Vein endothelial cell (primary cell): ENCODE data around the gene C4orf36.

DNA sequence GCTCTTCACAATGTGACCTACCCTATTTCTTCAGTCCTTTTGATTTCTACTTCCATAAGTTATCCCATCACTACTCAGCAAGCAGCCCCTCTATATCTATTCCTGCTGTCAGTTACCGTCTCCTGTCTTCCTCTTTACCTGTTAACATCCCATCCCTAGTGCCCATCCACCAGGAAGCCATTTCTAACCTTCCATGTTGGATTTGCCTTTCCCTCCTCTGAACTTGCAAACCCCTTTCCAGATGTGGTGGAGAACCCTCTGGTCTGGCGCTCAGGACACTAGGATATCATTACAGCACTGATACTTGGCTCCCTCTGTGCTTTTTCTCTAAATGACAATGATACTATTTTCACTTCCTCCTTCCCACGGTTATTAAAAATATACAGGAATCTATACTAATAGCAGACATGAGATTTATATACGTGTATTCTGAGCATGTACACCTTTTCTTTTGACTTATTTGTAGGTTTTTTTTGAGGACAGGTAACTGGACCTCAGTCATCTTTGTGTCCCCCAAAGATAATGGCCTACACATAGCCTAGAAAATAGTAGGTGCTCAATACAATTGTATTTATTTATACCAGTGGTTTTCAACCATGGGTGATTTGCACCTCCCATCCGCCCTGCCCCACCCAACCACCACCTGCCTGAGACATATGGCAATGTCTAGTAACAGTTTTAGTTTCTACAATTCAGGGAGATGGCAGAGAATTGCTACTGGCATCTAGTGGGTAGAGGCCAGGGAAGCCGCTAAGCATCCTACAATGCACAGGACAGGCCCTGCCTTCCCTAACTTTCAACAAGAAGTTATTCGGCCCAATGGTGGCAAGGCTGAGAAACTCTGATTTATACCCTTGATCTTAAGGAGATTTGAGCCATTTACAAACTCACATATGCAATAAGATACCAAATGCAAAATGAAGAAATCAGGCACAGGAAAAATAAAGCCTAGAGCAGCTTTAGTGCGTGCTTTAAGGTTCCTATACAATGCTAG lies 60.5 kb upstream of the PLAC8 start:
- CAGE, long polyA plus RNA = no peak

GRCh38 chr4:83208453-83208822 lies 76.2 kb downstream of the COQ2 start:
- CAGE, long polyA plus RNA = no peak

GRCh38 chr4:83240497-83241077 lies 44.0 kb downstream of the COQ2 start:
- CAGE, long polyA plus RNA = no peak

- CAGE, long polyA plus RNA = no peak
Measured at GRCh38 chr4:83247652-83248360, 36.8 kb downstream of the COQ2 start.

GRCh38 chr4:83630327-83630753 lies 94.4 kb downstream of the GPAT3 start:
- CAGE, long polyA plus RNA = no peak

- CAGE, long polyA plus RNA = no peak
Measured at GRCh38 chr4:84298545-84299513, 200.3 kb downstream of the NKX6-1 start.

DNA sequence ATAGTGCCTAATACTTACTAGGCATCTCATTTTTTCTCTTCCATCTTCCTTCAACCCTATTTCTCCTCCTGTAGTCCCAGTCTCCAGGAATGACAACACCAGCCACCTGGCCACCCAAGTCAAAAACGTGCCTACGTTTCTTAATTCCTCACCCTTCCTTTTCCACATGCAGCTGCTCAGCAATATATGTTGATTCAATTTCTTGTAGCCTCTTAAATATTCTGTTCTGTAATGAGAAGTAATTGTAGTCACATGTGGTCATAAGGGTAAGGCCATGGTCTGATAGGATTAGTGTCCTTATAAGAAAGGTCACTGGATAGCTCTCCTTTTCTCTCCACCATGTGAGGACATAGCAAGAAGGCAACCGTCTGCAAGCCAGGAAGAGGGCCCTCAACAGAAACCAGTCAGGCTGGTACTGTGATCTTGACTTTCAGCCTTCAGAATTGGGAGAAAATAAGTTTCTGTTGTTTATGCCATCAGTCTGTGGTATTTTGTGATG lies 10.2 kb upstream of the CDS1 start:
- CAGE, long polyA plus RNA = no peak

DNA sequence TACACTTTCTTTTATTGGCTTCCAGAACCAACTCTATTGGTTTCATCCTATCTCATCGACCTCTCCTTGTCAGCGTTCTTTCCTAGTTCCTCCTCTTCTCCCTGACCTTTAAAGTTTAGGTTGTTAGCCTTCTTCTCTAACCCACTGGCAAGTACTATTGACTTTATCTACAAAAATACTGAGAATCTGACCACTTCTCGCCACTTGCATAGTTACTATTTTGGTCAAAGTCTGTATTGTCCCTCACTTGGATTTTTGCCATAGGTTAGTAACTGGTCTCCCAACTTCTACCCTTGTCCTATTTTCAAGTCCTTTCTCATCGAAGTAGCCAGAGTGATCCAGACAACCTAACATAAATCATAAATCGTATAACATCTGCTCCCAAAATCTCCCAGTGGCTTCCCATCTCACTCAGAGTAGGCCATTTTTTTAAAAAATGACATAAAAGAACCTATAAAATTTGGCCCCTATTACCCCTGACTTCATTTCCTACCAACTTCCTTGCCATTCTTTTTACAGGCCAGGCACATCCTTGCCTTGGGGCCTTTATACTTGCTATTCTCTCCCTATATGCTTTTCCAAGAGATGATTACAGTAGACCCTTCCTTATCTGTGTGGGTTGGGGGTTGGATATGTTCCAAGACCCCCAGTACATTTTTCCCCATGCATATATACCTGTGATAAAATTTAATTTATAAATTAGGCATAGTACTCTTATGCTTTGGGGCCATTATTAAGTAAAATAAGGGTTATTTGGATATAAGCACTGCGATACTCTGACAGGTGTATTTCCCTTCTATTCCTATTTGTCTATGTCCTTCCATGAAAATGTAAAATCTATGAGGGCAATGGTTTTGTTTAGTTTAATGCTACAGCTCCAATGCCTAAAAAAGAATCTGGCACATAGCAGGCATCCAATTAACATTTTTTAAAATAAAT lies 28.9 kb downstream of the WDFY3 start:
- CAGE, long polyA plus RNA = no peak

- CAGE, long polyA plus RNA = no peak
Measured at GRCh38 chr4:85542879-85543412, 68.0 kb downstream of the ARHGAP24 start.

DNA sequence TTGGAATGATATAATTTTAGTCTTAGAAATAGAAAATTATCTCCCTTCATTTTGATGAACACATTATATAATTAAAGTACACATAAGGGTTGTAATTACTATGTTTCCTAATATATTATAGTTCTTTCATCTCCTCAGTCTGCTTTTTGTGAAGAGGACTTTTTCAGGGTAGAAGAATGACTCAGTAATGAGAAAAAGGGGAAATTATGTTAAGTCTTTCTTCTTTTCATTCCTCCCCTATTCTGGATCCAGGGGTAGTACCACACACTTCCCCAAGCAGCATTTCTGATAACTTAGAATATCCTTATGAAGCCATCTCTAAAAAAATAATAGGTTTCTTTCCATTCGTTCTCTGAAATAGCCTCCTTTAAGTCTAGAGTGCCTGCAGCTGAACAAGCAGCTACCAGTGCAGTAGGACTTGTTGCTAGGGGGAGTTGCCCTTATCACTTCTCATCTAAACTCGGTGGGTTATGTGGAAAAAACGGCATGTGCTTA lies 184.7 kb downstream of the ARHGAP24 start:
- CAGE, long polyA plus RNA = no peak

- CAGE, long polyA plus RNA = no peak
Measured at GRCh38 chr4:85894638-85894937, 419.6 kb downstream of the ARHGAP24 start.

- CAGE, long polyA plus RNA = no peak
Measured at GRCh38 chr4:85922315-85922708, 437.5 kb downstream of the MAPK10 start.

GRCh38 chr4:86075694-86076380 lies 284.0 kb downstream of the MAPK10 start:
- CAGE, long polyA plus RNA = no peak

GRCh38 chr4:86331335-86331952 lies 28.4 kb downstream of the MAPK10 start:
- CAGE, long polyA plus RNA = no peak

- CAGE, long polyA plus RNA = no peak
Measured at GRCh38 chr4:86892290-86892909, at the start of gene C4orf36. Gene C4orf36 (minus strand): TSS chr4:86892422.

- CAGE, long polyA plus RNA = no peak
Measured at GRCh38 chr4:86972855-86973685, 38.3 kb downstream of the AFF1 start.

- CAGE, long polyA plus RNA = no peak
Measured at GRCh38 chr4:87022911-87023985, 88.4 kb downstream of the AFF1 start.

GRCh38 chr4:87028538-87029248 lies 93.9 kb downstream of the AFF1 start:
- CAGE, long polyA plus RNA = no peak

DNA sequence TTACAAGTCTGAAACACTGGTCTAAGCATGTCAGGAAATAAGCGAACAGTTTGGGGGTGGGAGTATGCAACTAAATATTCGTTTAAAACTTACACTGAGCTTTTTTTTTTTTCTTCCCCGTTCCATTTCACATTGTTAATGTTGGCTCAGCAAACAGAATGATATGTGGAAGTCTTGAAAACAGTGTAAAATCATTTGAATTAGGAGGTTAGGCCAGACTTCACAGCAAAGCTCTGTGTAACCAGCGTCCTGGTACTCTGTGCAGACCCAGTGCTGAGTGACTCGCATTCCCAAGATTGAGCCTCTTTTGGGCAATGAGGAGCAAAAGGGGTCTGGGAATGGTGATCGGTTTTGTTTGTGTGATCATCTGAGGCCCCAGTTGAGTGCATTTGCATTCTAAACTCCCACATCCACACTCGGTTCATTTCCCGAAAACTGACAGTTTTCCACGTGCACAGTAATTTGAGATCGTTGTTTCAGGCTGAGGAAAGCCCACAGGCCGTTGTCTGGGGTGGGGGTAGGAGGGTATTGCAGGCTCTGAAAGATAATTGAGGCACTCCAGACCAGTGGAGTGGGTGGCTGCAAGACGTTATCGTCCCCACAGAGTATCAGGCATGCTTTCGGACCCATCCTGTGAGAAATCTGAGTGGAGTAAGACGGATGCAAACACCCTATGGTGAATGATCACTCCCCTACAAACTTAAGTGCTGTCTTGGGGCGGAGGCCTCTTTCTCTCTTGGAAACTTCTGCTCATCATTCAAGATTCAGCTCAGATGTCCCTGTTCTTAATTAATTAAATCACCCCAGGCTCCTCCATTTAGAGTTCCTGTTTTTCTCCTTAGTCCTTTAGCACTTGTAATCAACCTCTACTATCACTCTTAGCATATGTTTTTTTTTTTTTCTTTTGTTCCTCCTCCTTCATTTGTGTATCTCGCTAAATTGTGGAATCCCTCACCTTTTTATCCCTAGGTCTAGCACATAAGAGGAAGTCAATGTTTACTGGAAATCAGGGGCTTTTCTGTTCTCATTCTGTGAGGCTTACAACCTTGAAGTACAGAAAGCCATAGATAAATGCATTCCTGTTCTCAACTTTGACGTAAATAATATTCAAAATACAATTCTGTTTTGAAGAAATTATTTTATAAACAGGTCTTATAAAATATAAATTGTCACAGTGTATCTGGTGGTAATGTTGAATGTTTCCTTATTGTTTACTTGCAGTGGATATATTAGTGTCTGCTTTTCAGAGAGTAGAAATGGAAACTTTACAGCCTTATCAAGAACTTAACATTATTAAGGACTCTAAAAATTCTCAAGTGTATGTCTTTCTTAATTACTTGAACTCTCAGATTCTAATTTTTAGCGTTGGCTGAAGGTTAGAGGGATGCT lies 96.2 kb downstream of the AFF1 start:
- CAGE, long polyA plus RNA = no peak

- CAGE, long polyA plus RNA = no peak
Measured at GRCh38 chr4:87057781-87058032, 122.9 kb downstream of the AFF1 start.